Prostate gland (tissue), 2 donors: ENCODE results near the gene USP28.

- PRO-cap, result no peak
- RAMPAGE, long total RNA, 2 experiments, result no peak in any of the 2 experiments
Observed at GRCh38 chr11:112006577-112007477, 18.4 kb upstream of the DLAT start.

DNA sequence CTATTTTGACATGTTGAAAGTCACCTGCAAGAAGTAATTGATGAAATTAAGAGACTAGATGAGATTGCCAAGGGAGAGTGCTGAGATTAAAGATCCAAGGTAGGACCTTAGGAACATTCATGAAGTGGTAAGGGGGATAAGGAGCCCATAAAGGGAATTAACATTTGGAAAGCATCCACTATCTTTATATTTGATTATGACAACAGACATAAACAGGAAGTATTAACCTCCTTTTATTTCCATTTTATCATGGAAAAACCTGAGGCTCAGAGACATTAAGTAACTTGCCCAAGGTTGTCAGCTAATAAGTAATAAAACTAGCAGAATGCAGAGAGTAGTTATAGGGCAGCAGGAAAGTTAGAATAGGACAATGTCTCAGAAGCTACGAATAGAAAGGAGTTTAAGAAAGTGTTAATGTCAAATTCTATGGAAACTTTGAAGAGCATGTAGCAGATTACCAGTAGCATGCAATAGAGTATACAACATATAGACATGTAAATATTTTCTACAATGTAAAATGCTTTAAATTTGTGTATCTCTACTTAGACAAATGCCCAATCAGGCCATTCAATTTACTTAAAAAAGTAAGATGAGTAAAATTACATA is 1.3 kb downstream of the BCO2 start:
- PRO-cap, result no peak
- RAMPAGE, long total RNA, 2 experiments, result no peak in any of the 2 experiments

DNA sequence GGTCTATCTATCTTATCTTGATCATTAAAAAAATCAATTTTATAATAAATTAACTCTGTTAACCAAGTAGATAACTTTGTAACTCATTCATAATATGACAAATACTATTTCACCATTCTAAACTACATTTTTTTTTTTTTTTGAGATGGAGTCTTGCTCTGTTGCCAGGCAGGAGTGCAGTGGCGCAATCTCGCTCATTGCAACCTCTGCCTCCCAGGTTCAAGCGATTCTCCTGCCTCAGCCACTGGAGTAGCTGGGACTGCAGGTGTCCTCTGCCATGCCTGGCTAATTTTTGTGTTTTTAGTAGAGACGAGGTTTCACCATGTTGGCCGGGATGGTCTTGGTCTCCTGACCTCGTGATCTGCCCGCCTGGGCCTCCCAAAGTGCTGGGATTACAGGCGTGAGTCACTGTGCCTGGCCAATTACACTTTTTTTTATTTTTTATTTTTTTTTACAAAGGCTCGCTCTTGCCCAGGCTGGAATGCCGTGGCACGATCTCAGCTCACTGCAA is 19.8 kb downstream of the BCO2 start:
- PRO-cap, result no peak
- RAMPAGE, long total RNA, 2 experiments, result no peak in any of the 2 experiments

DNA sequence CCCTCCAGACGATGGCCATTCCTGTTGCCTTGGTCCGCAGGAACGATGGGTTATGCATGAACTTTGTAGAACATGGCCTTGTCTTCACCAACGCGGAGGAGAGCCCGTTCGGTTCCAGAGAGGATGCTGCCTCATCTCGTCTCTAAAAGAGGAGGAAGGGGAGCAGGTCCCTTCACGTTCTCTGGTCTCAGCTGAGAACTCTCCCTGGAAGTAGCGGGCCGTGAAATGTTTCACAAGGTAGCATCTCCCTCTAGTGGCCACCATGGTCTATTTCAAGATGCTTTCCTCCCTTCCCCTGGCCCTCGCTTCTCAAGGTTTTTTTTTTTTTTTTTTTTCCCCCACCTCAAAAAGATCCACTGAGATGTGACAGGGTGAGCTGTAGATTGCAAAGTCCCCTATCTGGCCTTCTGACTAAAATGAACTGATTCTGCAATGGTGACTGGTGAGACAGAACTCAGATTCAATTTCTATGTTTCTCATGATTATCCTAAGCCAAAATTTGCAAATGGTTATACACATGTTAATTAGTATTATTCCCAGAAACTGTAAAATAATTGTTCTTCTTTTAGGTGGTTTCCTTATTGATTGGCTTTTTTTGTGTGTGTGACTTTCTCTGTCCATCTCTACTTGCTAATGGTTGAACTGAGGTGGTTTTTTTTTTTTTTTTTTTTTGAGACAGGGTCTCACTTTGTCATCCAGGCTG is 20.0 kb upstream of the PLET1 start:
- PRO-cap, result no peak
- RAMPAGE, long total RNA, 2 experiments, result no peak in any of the 2 experiments

GRCh38 chr11:112363910-112364516 is 103.4 kb upstream of the PLET1 start:
- PRO-cap, result no peak
- RAMPAGE, long total RNA, 2 experiments, result no peak in any of the 2 experiments

- PRO-cap, result no peak
- RAMPAGE, long total RNA, 2 experiments, result no peak in any of the 2 experiments
Observed at GRCh38 chr11:112468706-112469066, 208.0 kb upstream of the PLET1 start.

GRCh38 chr11:112559230-112559430 is 298.5 kb upstream of the PLET1 start:
- PRO-cap, result no peak
- RAMPAGE, long total RNA, 2 experiments, result no peak in any of the 2 experiments

GRCh38 chr11:113056801-113057534 is 95.7 kb downstream of the NCAM1 start:
- PRO-cap, result no peak
- RAMPAGE, long total RNA, 2 experiments, result no peak in any of the 2 experiments

- PRO-cap, result no peak
- RAMPAGE, long total RNA, 2 experiments, result no peak in any of the 2 experiments
Observed at GRCh38 chr11:113155946-113156748, 158.2 kb upstream of the TTC12 start.

GRCh38 chr11:113554450-113554961 is 79.3 kb upstream of the DRD2 start:
- PRO-cap, result no peak
- RAMPAGE, long total RNA, 2 experiments, result no peak in any of the 2 experiments

DNA sequence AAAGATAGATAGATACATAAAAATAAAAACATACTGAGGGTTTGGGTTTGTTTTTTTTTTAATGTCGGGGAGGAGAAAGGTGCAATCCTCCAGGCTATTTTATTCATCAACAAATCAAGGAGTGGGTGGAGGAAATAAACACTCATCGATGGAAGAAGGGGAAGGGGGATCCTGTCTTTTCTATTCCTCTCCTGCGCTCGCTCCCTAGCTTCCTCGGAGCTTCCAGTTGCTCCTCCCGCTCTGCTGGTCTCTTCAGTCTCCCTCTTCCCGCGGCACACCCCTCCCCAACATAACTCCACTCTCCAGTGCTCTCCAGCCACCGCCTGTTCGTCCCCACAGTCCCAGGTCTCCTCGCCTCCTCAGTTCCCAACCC is 528 bp downstream of the ZW10 start:
- PRO-cap, result no peak
- RAMPAGE, long total RNA, 2 experiments, result no peak in any of the 2 experiments

GRCh38 chr11:113875431-113876233 is at the start of gene USP28:
TSS of gene USP28 (minus strand) at chr11:113875572.
- PRO-cap, result bidirectional peak, plus-strand start at chr11:113875775, minus-strand start at chr11:113875533
- RAMPAGE, long total RNA, 2 experiments, result start-site peak on the minus strand in 1 of 2 experiments, at chr11:113875499-113875541 at its widest, 257 reads per replicate

DNA sequence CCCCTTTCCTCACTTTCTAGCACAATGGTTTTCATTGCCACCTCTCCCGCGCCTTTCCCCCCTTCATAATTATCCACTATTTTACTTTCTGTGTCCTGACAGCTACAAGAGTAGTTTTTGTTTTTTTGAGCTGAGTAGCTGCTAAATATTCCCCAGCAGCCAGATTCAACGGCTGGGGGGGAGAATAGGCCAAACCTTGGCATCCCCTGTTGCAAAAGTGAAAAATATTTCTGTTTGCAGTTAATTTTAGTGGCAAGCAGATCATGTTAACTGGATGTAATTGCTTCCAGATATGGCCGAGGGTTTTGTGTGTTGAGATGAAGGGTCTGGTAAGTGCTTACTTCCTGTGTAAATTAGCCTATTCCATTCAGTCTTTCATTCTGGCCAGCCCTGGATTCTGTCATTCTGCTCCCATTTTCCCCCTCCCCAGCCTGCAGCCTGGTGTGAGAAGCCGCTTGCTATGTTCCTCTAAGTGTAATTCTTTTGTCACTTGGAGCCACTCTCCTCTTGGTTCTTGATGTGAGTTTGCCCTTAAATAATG is 17.4 kb downstream of the ZBTB16 start:
- PRO-cap, result no peak
- RAMPAGE, long total RNA, 2 experiments, result no peak in any of the 2 experiments

DNA sequence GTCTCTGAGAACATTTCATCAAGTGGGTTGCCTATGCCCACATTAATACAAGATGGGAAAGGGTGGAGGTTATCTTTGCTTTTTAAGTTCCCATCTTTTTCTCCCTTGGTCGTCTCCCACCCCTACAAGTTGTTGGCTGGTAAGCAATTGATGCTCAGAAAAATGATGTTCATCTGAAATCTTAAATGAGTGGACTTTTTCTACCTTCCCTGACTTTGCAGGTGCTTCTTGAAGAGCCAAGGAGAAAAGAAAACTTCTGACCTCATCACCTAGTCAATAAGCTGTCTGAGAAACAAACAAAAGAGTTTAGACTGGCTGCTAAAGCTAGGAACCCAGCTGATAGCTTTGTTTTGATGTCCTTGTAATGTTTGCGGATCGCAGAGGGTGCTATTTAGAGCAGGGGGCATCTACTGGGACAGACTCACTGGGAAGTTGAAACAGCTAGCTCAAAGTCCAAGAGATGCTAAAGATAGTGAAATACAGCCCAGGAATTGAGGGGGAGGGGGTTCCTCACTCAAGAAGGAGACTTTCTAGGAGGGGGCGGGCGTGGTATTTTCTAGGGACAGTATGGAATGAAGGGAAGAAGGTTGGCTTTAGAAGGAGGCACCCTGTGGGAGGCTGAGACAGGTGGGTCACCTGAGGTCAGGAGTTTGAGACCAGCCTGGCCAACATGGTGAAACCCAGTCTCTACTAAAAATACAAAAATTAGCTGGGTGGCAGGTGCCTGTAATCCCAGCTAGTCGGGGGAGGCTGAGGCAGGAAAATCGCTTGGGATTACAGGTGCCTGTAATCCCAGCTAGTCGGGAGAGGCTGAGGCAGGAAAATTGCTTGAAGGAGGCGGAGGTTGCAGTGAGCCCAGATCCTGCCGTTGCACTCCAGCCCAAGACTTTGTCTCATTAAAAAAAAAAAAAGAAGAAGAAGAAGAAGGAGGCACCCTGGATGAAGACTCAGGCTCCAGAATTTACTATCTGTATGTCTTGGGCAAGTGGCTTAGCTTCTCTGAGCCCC is 19.0 kb downstream of the ZBTB16 start:
- PRO-cap, result no peak
- RAMPAGE, long total RNA, 2 experiments, result no peak in any of the 2 experiments

DNA sequence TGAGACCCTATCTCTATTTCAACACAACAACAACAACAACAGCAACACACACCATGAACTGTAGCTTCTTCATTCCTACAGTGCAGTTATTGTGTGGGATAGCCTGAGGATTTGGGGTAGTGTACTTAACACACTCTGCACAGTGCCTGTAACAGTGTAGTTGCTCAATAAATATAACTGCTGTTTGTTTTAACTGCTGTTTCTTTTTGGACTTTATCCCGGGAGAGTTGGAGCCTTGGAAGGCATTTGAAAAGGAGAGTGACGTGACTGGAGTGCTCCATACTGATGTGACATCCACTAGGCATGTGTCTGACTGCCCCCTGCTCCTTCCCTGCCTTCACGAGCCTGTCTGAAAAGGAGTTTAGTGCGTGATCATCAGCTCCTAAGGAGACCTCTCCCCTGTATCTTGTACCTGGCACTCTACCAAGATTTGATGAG is 22.8 kb downstream of the ZBTB16 start:
- PRO-cap, result bidirectional peak, plus-strand start at position 280 of the sequence, minus-strand start at position 144 of the sequence
- RAMPAGE, long total RNA, 2 experiments, result no peak in any of the 2 experiments

DNA sequence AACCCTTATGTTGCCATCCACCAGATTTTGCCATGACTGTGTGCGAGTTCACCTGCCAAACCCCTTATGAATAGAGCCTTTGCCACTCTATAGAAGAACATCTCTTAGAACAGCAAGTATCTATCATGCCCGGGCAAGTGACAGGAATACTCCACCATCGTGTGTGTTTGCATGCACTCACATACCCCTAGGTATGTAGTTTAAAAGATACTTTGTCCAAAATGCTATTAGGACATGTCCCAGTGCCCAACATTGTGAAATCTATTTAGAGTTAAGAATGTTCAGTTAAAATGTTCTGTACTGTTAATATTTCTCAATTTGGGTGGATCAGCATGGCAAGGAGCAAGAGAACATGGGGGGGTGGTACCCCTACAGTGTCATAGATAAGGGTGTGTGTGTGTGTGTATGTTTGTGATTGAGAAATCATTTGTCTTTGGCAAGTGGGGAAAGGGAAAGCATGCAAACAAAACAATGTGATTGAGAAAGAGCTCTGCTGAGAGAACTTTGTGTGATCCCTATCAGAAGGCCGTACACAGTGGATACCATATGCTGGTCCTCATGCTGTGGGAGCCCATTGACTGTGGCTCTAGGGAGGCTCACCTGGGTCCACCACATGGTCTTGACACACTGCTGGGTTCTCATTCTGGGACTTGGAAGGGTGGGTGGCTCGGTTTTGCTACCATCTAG is 95.0 kb downstream of the ZBTB16 start:
- PRO-cap, result bidirectional peak, plus-strand start at position 123 of the sequence, minus-strand start at position 68 of the sequence; bidirectional peak, plus-strand start at position 521 of the sequence, minus-strand start at position 263 of the sequence
- RAMPAGE, long total RNA, 2 experiments, result no peak in any of the 2 experiments

- PRO-cap, result no peak
- RAMPAGE, long total RNA, 2 experiments, result no peak in any of the 2 experiments
Observed at GRCh38 chr11:114155030-114155604, 95.6 kb downstream of the ZBTB16 start.

- PRO-cap, result bidirectional peak, plus-strand start at chr11:114165575, minus-strand start at chr11:114165476
- RAMPAGE, long total RNA, 2 experiments, result no peak in any of the 2 experiments
Observed at GRCh38 chr11:114165212-114165792, 105.8 kb downstream of the ZBTB16 start.

GRCh38 chr11:114187024-114187994 is 108.9 kb upstream of the NNMT start:
- PRO-cap, result no peak
- RAMPAGE, long total RNA, 2 experiments, result no peak in any of the 2 experiments

DNA sequence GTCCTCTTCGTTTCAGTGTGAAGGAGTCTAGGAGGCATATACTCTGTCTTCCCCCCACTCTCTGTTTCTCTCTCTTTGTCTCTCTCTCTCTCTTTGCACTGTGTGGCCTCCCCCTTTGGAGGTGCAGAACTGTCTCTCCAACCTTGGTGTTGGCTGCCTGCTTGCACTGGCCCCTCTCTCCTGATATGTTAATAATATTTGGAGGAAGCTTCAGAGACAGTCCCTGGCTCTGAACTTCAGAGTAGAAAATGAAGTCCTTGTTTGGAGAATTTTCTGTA is 98.9 kb upstream of the NNMT start:
- PRO-cap, result bidirectional peak, plus-strand start outside the sequence, minus-strand start at position 190 of the sequence
- RAMPAGE, long total RNA, 2 experiments, result no peak in any of the 2 experiments